Breast epithelium (tissue), 2 donors: ENCODE measurements around a stretch of chr10.

DNA sequence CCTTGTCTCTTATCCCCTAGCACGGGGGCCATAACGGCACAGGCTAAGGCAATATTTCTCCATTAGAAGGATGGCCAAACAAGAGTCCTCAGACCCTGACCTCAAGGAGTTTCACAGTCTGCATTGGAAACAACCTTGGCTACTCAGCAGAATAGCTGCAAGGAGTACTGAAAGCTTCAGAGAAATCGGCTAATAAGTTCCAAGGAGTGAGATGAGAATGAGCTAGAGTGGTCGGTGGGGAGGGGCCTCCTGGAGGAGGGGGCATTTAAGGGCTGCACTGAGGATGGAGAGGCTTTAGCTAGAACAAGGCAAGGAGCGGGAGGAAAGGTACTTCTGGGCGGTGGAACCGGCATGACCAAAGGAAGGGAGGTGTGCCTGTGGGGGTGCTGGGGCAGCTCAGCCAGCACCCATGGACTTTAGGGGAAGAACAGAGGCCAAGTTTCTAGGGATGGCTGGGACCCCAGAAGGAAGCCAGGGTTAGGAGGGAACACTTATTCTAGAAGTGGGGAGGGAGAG, 22.6 kb downstream of the ZMIZ1 start:
- PRO-cap, result no peak
- RAMPAGE, long total RNA, 2 experiments, result no peak in any of the 2 experiments

- PRO-cap, result no peak
- RAMPAGE, long total RNA, 2 experiments, result no peak in any of the 2 experiments
These were observed 44.4 kb downstream of the ZMIZ1 start for GRCh38 chr10:79112805-79113991.

GRCh38 chr10:79116750-79117346, 48.1 kb downstream of the ZMIZ1 start:
- PRO-cap, result no peak
- RAMPAGE, long total RNA, 2 experiments, result no peak in any of the 2 experiments

GRCh38 chr10:79133945-79134310, 65.2 kb downstream of the ZMIZ1 start:
- PRO-cap, result no peak
- RAMPAGE, long total RNA, 2 experiments, result no peak in any of the 2 experiments

DNA sequence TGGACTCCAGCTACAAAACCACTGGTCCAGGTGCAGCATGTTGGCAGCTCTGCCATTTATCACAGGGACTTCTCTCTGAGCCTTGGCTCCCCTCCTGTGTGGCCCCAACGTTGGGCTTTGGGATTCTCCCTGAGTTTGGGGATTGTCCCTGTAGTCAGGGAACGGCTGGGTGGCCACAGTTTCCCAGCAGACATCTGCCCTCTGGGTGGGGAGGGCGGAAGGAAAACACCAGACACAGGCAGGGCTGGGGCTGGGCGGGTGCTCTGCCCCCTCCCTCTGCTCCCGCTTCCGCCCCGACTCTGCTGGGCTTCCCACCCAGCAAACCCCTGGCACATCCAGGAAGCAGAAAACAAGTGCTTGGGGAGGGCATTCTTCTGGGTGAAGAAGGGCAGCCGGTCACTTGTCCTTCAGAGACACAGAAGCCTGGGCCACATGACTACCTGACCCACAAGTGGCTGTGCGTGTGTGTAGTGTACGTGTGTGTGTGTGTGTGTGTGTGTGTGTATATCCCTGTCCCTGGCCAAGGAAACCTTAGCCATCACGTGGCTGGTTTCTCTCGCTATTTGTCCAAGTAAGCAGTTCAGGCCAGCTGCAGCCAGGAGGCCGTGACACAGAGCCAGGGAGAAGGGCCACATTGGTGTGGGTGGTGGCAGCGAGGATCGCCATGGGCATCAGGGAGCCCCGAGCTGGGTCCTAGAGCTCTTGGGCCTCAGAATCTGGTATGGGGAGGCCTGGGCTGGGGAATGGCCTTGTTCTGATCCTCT, 77.9 kb downstream of the ZMIZ1 start:
- PRO-cap, result unidirectional peak, plus-strand start at position 634 of the sequence
- RAMPAGE, long total RNA, 2 experiments, result no peak in any of the 2 experiments

GRCh38 chr10:79176999-79177469, 108.3 kb downstream of the ZMIZ1 start:
- PRO-cap, result no peak
- RAMPAGE, long total RNA, 2 experiments, result no peak in any of the 2 experiments

DNA sequence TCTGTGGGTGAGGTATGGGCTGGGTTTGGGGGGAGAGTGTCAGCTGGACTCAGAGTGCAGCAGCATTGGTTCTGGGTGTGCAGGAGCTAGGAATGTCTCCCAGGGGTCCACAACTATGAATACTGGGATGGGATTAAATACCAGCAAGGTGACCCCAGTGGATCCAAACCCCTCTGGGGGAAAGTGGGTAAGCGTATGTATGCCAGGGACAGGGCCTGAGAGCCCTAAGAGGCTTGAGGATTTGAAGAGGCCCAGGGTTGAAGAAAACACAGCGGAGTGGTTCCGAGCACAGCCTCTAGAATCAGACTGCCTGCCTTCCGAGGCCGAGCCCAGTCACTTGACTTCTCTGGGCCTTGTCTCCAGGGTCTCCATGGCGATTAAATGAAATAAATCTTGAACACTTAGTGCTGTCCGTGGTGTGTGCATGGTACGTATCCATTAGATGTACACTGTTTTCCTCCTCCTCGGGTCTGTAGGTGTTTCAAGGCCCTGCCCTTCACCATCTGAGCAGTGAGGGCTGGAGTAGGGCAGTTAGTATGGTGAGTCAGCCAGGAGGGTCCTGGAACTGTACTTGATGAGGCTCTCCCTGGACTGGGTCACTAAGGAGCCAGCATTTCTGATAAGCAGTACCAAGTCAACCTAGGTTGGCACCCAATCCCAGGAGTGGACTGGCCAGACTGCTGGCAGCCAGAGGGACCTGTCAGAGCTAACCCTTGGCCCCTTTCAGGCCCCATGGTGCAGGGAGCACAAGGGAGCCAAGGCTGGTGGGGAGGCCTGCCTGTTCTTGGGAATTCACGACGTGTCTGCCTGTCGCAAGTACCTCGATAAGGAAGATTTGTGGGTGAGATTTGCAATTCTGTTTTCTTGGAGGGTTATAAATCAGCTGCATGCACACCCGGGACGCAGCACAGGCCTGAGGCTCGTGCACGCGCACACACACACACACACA, 113.9 kb downstream of the ZMIZ1 start:
- PRO-cap, result no peak
- RAMPAGE, long total RNA, 2 experiments, result no peak in any of the 2 experiments

GRCh38 chr10:79215839-79216319, 131.4 kb upstream of the PPIF start:
- PRO-cap, result no peak
- RAMPAGE, long total RNA, 2 experiments, result no peak in any of the 2 experiments

DNA sequence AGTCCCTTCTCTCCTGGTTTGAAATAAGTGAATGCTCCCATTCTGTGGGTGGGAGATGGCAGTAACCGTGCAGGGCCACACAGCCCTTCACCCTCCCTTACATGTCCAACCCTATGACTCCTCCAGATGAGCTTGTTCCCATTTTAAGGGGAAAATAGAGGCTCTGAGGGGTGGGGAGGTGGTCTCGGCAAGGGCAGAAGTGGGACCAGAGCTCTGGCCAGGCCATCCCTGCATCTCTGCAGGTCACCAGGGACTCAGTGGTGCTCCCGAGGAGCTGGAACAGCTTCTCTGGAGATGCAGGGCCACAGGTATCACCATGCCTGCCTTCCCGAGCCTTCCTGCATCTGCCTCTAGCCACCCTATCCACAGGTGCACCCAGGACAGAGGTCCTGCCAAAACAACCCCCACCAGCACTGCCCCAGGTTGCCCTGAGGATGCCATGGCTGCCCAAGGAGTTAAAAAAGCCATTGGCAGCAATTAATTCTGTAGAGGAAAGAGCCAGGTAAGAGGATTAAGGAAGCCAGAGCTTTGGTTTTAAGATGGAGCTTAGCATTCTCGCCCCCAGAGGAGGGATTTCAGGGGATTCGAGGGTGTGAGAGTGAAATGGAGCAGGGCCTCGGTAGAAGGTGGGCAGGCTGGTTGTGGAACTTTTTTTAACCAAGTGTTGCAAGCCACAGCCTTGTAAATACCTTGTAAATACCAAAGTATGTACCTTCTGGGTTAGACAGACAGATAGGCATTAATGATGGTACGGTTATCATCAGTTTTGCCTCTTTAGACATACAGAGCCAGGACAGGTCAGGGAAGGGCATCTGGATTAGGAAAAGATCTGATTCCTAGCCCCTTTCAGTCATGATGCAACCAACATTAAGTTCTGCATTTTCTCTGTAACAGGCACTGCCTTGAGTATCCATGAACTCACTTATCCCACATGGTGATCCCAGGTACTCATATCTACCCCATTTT, 120.9 kb upstream of the PPIF start:
- PRO-cap, result no peak
- RAMPAGE, long total RNA, 2 experiments, result no peak in any of the 2 experiments

- PRO-cap, result no peak
- RAMPAGE, long total RNA, 2 experiments, result no peak in any of the 2 experiments
These were observed 97.8 kb upstream of the PPIF start for GRCh38 chr10:79249337-79250091.

GRCh38 chr10:79270593-79271624, 76.4 kb upstream of the PPIF start:
- PRO-cap, result no peak
- RAMPAGE, long total RNA, 2 experiments, result no peak in any of the 2 experiments

- PRO-cap, result no peak
- RAMPAGE, long total RNA, 2 experiments, result no peak in any of the 2 experiments
These were observed 48.2 kb upstream of the PPIF start for GRCh38 chr10:79298703-79299777.

GRCh38 chr10:79300408-79301503, 46.5 kb upstream of the PPIF start:
- PRO-cap, result no peak
- RAMPAGE, long total RNA, 2 experiments, result no peak in any of the 2 experiments

- PRO-cap, result no peak
- RAMPAGE, long total RNA, 2 experiments, result no peak in any of the 2 experiments
These were observed 26.3 kb upstream of the PPIF start for GRCh38 chr10:79320813-79321561.

- PRO-cap, result no peak
- RAMPAGE, long total RNA, 2 experiments, result no peak in any of the 2 experiments
These were observed 9.0 kb downstream of the PPIF start for GRCh38 chr10:79355974-79356914.

GRCh38 chr10:79380114-79380805, 33.0 kb downstream of the PPIF start:
- PRO-cap, result unidirectional peak, minus-strand start at chr10:79380352
- RAMPAGE, long total RNA, 2 experiments, result no peak in any of the 2 experiments

DNA sequence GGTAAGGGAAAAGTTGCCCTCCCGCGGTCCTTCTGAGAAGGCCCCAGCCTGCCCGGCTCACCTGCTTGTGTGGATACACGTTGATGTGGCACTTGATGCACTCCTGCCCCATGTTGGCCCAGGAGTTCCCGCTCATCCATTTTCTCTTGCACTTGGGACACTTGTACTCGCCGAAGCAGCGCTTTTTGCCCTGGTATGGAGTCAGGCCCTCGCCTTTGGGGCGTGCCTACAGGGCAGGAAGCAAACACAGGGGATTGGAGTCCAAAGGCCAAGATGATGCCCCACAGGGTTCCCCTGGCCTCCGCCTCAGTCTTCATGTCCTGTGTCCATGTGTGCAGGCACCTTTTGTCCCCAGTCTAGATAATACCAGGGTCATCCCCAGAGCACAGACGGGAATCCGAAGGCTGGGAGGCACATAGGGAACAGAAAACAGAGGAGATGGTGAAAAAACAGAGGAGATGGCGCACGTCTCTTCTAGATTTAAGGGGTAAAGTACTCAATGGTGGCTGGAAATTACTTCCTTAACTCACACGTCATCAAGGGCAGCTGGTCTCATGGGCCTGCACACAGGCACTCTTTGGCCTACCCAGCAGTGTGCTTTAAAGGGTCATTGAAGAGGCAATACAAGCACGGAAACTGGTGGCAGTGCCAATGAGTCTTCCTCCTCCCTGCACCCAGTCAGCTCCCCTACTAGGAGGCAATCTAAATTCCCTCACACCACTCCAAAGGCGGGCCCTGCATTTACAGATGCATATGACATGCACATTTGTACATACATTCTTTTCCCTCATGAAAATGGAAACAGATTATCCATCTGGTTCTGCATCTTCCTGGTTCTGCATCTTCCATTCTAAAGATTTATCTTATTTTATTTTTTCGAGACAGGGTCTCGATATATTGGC, 47.2 kb downstream of the PPIF start:
- PRO-cap, result no peak
- RAMPAGE, long total RNA, 2 experiments, result no peak in any of the 2 experiments

DNA sequence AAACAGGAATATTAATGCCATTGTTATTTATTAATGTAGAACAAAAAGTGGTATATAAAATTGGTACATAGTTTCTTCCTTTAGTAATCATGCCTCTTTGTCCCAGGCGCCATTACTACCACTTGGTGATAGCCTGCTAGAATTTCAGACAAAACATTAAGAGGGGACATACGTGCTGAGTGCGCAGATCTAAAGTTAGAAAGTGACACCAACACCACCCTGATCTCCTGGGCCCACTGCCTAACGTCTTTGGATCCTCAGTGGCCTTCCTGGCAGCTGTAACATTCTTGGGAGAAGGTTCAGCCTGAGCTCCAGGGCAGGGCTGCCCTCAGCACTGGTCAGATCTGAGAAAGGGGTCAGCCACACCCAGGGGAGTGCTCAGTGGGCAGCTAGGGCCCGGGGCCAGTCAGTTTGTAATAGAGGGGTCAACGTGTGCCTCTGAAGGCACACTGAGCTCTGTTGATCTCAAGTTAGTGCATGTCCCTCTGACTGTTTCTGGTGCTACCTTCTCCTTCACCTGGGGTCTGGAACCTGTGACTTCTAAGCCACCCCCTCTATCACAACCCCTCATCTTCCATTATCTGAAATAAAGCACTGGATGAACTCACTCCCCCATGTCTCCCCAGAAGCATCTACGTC, 48.3 kb downstream of the ZCCHC24 start:
- PRO-cap, result no peak
- RAMPAGE, long total RNA, 2 experiments, result no peak in any of the 2 experiments

DNA sequence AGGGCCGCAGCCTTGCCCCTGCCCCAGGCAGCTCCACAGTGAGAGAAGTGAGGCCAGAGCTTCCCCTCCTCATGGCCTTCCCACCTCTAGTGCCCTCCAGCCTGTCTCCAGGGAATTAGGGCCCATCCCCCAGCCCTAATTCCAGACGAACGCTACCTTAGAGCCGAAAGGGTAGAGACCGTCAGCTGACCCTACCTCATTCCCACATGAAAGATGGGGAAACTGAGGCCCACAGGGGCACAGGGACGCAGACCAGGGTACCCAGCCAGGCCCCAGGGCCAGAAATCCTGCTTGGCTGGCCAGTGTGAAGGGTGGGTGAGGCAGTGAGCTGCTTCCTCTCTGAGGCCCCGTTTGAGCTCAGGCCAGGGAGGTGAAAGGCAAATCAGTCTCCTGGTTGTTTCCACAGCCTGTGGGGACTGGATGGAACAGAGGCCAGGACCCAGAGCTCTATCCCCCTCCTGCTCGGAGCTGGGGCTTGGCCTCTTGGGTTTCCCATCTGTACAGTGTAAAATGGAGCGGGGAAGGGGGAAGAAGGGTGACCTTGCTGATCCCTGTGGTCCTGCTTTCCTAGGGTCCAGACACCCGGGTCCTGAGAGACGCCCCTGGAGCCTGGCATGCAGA, 9.8 kb downstream of the ZCCHC24 start:
- PRO-cap, result no peak
- RAMPAGE, long total RNA, 2 experiments, result no peak in any of the 2 experiments

DNA sequence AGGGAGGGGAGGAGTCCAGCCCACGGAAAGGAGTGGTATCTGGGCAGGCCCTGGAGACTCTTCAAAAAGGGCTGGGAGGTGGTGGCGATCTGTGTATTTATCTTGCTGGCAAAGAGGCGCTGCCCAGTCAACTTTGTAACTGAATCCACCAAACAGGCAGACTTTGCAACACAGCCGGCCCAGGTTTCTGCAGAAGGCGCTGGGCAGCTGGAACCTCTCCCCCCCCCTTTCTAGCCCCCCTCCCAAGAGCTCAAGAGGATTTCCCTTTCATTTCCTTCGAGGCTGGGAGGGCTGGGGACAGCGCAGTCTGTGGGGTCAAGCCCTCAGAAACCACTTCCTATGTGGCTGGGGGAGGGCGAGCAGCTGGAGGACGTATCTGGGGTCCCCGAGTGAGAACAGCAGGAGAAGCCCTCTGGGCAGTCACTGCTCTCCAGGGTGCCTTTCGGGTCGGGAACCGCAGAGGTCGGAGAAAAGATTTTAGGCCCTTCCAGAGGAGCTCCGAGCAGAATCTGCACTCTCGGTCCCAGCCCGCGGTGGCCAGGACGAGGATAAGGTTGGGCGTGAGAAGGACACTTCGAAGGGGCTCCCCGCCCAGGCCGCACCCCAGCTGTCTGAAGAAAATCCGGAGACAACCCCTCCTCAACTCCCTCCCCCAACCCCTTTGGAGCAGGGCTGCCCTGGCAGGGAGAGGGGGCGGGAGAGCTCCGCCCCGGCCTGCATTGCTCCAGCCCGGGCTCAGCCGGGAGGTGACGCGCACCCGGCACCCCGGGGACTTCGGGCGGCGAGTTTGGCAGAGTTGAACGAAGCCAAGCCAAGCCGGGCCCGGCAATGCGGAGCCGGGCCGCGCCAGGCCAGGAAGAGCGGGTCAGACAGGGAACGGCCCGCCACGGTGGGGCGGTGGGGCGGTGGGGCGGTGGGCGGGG, 909 bp downstream of the ZCCHC24 start:
- PRO-cap, result bidirectional peak, plus-strand start at position 763 of the sequence, minus-strand start at position 661 of the sequence
- RAMPAGE, long total RNA, 2 experiments, result no peak in any of the 2 experiments